ENCODE measurements around a stretch of chr14.

DNA sequence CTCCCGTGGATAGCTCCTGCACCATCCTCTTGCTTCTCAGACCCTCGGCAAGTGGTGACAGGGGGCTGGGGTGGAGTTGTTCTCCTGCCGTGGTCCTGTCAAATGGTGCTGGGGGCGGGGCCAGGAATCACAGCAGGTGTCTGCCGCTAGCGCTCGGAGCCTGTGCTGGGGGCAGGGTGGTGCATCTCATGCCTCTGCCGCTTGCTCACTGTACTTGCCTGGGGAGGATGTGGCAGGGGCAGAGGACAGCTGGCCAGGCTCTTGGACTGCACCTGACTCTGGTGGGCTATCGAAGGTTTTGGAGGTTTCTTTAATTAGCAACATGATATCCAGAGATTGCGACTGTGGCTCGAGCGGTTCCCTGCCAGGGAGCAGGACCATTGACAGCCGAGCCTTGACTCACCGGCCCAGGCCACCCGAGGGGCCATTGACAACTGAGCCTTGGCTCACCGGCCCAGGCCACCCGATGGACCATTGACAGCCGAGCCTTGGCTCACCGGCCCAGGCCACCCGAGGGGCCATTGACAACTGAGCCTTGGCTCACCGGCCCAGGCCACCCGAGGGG, 12.9 kb downstream of the PACS2 start:
- RRBS = no CpG with 5 or more reads among the region's 22 CpGs

DNA sequence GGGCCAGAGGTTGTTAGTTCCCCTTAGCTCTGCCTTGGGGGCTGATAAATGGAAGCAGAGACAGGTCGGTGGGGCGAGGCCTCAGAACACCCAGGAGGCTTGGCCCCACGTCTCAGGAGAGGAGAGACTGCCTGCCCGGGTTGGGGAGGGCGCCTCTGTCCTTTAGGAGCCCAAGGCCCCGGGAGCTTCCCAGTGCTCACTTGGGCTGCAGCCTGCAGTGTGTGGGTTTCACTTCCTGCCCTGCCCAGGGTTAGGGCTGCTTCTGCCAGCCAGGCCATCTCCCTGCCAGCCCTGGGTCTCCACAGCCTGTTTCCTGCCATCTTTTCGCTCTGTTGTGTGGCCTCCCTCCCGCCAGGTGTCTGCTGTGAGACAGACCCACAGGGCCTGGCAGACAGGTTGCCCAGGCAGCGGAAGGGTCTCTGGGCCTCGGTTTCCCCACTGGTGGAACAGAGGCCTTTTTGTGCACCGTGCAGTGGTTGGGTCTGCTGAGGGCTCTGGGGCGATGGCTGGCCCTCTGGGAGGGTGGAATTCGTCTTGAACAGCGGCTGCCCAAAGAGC, 8.1 kb upstream of the TEX22 start:
- RRBS = 57% methylated on average over 3 of the region's 14 CpGs

DNA sequence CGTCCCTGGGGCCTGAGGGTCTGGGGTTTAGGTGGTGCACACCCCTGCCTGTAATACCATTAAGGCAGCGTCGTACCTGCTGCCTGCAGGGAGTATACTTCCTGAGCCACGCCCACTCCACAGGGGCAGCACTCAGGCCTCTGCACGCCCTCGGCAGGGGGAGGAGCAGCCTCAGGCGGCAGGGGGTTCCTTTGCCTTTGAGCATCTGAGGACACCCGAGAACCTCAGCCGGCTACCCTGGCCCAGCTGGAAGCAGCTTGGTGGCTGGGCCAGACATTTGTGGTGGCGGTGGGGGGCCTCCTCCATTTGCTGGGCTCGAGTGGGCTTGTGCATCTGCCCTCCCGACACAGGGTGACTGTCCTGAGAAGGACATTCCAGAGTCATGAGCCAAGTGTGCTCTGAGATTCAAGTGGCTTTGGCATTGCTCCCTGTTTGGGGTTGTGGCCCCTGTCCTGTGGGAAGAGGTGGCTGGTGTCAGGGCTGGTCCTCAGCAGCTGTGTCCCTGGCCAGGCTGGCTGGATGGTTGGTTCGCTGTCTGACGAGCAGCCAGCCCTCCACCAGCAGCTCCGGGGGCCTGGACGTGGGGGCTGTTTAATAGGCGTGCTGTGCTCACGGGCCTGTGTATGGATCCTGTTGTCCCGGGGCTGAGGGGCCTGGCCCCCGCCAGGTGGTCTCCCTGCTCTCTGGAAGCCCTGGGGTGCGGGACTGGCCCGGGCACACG, 9.0 kb upstream of the CRIP2 start:
- RRBS = 75% methylated on average over 8 of the region's 23 CpGs

- RRBS = no CpG with 5 or more reads among the region's 6 CpGs
These were observed 12.2 kb downstream of the TEDC1 start for GRCh38 chr14:105503295-105503604.

DNA sequence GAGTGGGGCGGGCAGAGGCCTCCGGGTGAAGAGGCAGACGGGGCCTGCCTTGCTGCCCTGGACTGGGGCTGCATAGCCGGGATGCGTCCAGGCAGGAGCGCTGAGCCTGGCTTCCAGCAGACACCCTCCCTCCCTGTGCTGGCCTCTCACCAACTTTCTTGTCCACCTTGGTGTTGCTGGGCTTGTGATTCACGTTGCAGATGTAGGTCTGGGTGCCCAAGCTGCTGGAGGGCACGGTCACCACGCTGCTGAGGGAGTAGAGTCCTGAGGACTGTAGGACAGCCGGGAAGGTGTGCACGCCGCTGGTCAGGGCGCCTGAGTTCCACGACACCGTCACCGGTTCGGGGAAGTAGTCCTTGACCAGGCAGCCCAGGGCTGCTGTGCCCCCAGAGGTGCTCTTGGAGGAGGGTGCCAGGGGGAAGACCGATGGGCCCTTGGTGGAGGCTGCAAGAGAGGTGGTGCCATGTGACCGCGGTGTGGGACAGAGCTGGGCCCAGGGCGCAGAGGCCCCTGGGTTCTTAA, 216.3 kb downstream of the TMEM121 start:
- RRBS = no CpG with 5 or more reads among the region's 21 CpGs

DNA sequence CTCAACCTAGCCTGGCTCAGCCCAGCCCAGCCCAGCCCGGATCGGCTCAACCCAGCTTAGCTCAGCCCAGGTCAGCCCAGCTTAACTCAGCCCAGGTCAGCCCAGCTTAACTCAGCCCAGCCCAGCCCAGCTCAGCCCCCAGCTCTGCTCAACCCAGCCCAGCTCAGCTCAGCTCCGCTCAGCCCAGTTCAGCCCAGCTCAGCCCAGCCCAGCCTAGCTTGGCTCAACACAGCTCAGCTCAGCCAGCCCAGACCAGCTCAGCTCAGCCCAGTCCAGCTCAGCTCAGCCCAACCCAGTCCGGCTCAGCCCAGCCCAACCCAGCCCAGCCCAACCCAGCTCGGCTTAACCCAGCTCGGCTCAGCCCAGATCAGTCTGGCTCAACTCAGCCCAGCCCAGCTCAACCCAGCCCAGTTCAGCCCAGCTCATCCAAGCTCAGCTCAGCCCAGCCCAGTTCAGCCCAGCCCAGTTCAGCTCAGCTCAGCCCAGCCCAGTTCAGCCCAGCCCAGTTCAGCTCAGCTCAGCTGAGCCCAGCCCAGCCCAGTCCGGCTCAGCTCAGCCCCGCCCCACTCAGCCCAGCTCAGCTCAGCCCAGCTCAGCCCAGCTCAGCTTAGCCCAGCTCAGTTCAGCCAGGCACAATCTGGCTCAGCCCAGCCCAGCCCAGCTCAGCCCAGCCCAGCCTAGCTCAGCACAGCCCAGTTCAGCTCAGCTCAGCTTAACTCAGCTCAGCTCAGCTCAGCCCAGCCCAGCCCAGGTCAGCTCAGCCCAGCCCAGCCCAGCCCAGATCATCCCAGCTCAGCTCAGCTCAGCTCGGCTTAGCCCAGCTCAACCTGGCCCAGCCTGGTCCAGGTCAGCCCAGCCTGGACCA, 331.7 kb downstream of the TMEM121 start:
- RRBS = no CpG with 5 or more reads among the region's 9 CpGs

GRCh38 chr14:105883360-105884304, 357.2 kb downstream of the TMEM121 start:
- RRBS = no CpG with 5 or more reads among the region's 17 CpGs

GRCh38 chr14:106004840-106005972, 478.8 kb downstream of the TMEM121 start:
- RRBS = no CpG with 5 or more reads among the region's 10 CpGs

DNA sequence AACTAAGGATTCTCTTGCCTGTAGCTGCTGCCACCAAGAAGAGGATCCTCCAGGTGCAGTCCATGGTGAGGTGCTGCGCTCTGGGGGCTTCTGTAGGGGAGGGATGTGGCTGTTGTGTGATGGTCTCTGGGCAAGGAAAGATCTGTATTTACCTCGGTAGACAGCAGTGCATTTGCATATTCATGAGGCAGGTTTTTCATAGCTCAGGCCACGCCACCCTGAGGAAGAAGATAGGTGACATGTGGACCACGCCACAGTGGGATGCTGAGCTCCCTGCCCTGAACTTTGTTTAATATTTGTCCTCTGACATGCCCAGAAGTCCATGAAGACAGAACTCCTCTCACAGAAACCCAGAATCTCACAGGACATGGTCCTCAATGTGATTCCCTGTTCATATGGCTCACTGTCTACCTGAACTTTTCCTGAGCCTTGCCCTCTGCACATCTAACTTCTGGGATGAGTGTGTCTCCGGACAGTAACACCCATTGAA, 750.6 kb downstream of the TMEM121 start:
- RRBS = 15% methylated on average over 1 of the region's 5 CpGs

DNA sequence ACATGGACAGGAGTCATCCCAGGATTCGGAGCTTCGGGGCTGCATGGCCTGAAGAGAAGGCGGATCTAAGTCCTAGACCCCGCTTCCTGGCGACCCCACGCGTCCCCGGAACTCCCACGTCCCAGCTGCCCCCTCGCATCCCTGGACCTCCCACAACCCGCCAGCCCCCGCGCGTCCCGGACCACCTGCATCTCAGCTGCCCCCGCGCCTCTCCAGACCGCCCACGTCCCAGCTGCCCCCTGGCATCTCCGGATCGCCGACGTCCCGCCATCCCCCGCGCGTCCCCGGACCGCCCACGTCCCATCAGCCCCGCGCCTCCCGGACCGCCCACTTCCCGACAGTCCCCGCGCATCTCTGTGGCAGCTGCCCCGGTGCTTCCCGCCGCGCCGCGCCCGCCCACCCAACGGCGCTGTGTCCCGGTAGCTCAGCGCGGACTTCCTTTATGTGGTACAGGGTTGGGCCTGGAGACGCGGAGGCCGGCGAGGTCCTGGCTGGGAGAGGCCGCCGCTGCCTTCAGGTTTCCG, 874.9 kb downstream of the TMEM121 start:
- RRBS = 54% methylated on average over 10 of the region's 56 CpGs

DNA sequence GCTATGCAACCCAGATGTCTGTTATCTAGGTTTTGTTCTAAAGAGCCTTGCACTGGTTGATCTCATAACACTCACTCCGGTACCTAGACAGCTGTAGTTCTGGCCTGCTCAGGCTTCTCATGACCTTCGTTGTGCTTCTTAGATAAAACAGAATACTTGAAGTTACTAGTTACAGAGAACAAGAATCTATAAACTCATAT, 983.5 kb downstream of the TMEM121 start:
- RRBS = no CpG with 5 or more reads among the region's 2 CpGs

DNA sequence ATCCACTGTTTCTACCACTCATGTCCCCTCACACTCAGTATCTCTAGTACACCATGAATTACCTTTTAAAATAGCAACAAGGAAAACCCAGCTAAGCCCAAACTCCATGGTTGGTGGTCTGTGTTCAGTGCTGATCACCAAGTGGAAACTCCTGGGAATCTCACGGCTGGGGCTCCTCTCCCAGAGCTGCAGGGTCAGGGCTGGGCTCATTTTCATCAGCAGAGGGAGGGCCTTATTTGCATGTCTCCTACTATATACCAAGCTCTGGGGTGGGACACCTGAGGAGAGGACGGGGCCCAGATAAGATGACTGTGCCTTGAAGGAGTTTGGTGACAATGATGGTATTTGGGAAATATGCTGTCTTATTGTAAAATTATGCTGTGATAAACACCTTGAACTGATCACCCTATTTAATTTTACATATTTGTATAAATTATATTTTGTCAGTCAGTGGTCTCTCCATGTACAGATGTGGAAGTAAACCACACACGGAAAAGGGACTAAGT, 1031.0 kb downstream of the TMEM121 start:
- RRBS = no CpG with 5 or more reads among the region's 3 CpGs

DNA sequence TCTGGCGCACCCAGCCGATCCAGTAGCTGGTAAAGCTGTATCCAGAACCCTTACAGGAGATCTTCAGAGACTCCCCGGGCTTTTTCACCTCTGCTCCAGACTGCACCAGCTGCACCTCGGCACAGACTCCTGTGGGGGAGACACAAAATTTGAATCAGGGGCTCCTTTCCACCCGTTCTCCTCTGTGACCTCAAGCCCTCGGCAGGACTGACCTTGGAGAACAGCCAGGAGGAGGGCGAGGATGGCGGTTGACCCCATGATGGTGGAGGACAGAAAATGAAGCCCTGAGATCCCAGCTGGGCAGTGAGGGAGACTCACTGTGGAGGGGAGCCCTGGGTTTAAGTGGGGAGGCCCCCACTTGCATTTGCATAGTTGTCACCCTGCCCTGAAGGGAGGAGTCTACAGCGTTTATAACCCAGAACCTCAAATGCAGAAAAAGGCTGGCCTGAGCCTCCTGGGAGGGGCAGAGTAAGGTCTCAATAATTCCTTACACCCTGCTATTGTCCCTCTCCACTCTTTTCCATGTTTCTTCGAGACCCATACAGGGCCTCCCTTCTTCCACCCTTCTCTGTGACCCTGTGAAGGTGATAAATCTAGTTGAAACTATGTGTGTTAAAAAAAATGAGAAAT, 1052.7 kb downstream of the TMEM121 start:
- RRBS = 26% methylated on average over 1 of the region's 10 CpGs

GRCh38 chr14:106592960-106593366, 1066.6 kb downstream of the TMEM121 start:
- RRBS = no CpG with 5 or more reads among the region's 7 CpGs

GRCh38 chr14:106813389-106813963, 1287.1 kb downstream of the TMEM121 start:
- RRBS = no CpG with 5 or more reads among the region's 17 CpGs